SP-49 (cell line): ENCODE data around the genes OSTF1 and RFK.

DNA sequence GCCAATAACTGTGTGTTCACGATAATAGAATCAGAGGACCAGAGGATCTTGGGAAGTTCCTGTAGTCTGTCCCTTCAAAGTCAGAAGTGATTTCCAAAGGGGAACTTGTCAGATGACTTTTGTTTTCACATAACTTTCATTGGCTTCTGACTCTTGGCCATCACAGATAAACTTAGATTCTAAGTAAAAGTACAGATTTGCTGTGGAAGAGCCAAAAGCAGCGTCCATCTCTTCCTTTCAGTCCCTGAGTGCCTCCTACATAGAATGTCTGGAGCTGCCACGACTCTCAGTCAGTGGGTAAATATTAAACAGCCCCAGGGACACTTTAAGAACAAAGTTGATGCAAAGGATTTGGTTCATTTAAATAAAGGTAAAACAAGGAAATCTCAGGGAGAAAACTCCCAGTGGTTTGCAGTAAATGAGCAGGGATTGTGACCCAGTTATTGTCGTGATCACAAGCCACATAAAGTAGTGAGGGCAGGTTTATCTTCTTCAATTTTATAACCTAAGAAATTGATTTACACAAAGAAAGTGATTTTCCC, 125.3 kb downstream of the ALDH1A1 start:
- PRO-cap: no peak

DNA sequence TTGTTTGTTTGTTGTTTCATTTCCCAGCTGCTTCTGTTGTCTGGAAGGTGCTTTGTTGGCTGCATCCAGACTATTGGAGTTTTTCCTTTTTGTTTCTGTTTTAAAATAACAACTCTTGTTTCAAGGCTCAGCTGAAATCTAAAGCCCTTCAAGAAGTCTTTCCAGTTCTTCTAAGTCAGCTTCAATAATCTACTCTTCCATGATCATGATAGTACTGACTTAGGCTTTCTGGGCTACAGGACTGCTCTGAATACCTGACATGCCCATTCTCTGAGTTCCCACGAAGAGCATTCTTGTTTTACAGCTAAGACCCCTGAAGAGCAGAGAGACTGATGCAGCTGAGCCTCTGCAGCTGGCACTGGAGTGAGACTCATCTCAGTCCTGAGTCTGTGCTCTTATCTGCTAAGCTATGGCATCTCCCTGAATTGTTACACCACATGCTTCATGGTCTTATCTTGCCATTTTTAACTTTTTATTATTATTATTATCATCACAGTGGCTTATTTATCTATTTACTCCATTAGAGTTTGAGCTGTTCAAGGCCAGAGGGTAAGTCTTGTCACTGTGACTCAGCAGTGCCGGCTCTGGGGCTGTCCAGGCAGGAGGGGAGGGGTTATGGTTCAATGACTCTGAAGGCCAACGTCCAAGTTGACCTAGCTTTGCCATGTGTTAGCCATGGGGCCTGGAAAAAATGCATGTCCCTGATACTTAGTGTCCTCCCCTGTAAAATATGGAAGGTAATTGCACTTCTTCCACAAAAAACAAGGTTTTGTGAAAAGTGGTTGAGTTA, 94.8 kb downstream of the ALDH1A1 start:
- PRO-cap: no peak

- PRO-cap: no peak
Measured at GRCh38 chr9:72911519-72912320, 41.1 kb downstream of the ALDH1A1 start.

DNA sequence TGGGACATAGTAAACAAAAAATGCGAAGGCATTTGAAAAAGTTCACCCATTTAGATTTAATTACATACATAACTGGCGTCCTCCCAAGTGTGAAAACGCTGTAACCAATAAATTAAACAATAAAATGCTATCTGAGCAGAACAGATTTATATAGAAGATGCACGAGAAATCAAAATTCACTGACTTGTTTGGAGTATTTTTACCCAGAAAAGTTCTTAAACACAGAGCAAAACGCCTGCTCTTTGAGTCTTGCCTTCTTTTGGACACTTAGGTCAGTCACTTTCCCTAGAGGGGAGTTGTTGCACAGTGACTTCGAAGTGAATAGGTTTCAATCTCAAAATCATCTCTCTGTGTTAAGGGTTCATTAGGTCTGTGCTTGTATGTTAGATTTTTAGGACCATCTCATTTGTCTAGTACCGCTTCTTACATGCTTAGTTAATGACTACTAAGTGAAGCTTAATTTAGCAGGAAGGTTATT, 1.9 kb downstream of the ALDH1A1 start:
- PRO-cap: no peak

GRCh38 chr9:73137234-73137754, 14.4 kb upstream of the ANXA1 start:
- PRO-cap: no peak

GRCh38 chr9:73149410-73149779, 2.3 kb upstream of the ANXA1 start:
- PRO-cap: no peak

- PRO-cap: no peak
Measured at GRCh38 chr9:73164979-73165785, 13.5 kb downstream of the ANXA1 start.

- PRO-cap: no peak
Measured at GRCh38 chr9:73165973-73166821, 14.5 kb downstream of the ANXA1 start.

DNA sequence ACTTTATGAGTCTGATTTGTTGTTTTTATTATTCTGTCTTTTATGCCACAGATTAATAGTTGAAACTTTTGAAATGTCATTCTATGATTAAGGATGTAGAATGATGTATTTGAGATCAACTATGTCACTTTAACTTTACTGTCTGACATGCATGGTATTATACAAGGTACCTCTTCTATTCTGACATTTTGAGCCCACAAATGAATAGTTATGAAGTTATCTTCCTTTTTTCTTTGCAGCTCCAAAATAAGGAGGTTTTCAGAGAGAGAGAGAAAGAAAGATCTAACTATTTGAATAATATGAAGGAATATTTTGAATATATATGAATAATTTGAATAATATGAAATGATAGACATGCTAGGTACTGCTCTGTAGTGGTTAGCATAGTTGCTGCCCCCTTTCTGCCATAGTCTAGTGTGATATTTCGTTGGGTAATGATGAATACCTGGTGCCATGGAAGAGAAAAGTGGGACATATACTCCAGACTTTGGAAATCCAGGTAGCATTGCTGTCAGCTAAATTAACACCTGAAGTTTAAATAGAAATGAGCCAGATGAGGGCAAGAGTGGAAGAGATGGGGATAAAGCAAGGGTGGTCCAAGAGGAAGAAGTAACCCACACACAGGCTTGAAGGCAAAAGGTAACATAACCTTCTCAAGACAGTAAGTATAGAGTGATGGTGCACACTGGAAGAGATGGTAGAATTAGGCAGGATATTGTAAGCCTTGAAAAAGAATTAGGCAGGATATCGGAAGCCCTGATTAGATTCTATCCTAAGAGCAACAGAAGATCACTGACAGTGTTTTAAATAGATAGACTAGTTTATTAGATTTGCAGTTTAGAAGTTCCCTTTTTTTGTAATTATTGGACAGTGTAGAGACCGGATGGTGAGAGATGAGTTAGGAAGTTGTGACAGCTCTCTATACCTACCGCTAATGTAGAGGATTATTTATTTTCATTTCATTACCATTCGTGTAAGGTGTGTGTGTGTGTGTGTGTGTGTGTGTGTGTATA, 16.5 kb downstream of the ANXA1 start:
- PRO-cap: no peak

- PRO-cap: no peak
Measured at GRCh38 chr9:75085673-75086142, 2.2 kb downstream of the NMRK1 start.

- PRO-cap: bidirectional peak, plus-strand start at chr9:75088516, minus-strand start at chr9:75088216
Measured at GRCh38 chr9:75088405-75089519, at the start of gene OSTF1. OSTF1 (plus strand) TSS chr9:75088514.

DNA sequence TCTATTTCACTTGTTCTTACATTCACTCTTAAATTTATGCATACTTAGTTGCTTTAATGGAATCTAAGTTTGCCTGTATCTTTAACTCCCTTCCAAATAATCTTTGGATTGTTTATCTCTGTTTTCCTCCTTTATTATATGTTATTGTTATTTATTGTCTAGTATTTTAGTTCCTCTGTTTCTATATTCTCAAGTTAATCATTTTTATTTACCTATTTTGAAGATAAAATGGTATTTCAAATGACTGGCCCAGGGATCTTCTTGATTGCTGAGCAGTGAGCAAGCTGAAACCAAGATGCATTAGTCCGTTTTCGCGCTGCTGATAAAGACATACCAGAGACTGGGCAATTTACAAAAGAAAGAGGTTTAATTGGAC, 94.7 kb downstream of the OSTF1 start:
- PRO-cap: no peak

- PRO-cap: no peak
Measured at GRCh38 chr9:75455366-75455825, 367.1 kb downstream of the OSTF1 start.

GRCh38 chr9:75959636-75960496, 69.4 kb downstream of the PCSK5 start:
- PRO-cap: no peak

DNA sequence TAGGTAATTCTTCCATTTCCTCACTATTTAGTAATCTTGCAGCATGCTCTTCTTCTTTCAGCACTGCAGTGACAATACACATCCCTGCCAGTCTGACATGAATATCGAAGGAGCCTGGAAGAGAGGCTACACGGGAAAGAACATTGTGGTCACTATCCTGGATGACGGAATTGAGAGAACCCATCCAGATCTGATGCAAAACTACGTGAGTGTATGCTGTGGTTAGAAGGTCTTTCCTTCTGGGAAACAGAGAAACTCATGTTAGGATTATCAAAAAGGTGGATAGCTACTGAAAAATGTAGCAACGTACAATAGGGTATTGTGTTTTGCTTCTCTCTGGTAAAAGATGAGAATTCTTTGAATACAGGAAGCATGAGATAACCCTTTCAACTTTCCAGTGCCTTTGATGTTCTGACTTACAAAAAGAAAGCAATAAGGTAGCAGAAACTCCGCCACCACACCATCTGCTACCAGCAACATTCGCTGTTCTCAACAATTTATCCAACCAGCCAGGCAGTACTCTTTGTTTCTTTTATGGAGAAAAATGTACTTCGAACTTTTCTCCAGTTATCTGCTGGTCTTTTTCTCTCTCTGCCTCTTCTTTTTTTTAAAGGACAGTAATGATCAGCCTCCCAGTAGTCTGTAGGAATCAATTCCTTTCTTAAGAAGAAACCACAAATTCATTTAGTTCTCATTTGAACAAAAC, 133.4 kb downstream of the PCSK5 start:
- PRO-cap: no peak

DNA sequence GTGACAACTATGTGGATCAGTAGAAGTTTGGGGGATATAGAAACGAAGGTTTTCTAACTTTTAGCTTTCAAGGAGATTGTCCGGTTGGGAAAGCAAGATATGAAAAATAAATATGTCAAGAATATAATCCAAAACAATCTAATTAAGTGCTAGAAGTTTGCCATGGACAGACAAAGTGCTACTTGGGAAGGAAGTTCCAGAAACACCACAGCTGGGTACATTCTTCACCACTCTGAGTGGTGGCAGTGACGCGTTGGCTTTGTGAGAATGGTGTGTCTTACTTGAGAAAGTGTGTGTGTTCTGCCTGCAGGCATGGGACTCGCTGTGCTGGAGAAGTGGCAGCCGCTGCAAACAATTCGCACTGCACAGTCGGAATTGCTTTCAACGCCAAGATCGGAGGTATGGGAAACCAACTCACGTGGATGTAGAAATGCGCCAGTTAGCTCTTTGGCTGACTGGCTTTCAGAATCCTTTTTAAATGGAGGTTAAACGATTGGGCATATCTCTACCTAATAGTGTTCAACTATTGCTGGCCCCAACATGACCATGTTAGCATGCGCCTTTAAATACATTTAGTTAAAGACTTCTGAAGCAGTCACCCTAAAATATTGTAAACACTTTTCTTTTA, 177.3 kb downstream of the PCSK5 start:
- PRO-cap: no peak

GRCh38 chr9:76071443-76072172, 181.1 kb downstream of the PCSK5 start:
- PRO-cap: no peak

DNA sequence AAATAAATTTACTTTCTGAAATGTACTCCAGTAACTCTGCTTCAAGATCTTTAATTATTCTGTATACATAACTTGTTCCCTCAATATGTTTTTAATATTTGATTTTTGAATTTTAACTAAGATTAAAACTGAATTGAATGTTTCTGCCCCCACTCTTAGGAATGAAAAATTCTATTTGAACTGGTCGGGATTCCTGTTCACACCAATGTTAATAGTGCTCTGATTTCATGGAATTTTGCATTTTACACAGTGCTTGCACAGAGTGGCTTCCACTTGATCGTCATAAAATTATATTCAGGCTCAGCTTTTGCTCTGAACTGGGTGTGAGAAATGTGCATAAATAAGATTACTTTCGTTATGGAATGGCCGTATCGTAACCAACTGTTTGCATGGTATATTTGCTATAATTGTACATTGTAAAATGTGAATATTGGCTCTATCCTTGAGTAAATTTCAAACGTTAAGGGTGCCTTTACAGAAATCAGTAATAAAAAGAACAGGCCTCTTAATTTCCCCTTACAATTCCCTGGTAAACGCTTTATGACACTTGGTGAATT, 240.9 kb downstream of the RFK start:
- PRO-cap: no peak

- PRO-cap: no peak
Measured at GRCh38 chr9:76158677-76159273, 235.5 kb downstream of the RFK start.

GRCh38 chr9:76393583-76394707, at the start of gene RFK:
RFK (minus strand) TSS chr9:76394426.
- PRO-cap: bidirectional peak, plus-strand start at chr9:76394563, minus-strand start at chr9:76394364